Mesangial cell (primary cell): ENCODE data around the genes SYNPR, PSMD6 and PRICKLE2.

- RAMPAGE, long total RNA, result no peak
These were observed 157.4 kb upstream of the C3orf14 start for GRCh38 chr3:62161294-62161869.

- RAMPAGE, long total RNA, result no peak
These were observed 100.1 kb upstream of the C3orf14 start for GRCh38 chr3:62218618-62219168.

DNA sequence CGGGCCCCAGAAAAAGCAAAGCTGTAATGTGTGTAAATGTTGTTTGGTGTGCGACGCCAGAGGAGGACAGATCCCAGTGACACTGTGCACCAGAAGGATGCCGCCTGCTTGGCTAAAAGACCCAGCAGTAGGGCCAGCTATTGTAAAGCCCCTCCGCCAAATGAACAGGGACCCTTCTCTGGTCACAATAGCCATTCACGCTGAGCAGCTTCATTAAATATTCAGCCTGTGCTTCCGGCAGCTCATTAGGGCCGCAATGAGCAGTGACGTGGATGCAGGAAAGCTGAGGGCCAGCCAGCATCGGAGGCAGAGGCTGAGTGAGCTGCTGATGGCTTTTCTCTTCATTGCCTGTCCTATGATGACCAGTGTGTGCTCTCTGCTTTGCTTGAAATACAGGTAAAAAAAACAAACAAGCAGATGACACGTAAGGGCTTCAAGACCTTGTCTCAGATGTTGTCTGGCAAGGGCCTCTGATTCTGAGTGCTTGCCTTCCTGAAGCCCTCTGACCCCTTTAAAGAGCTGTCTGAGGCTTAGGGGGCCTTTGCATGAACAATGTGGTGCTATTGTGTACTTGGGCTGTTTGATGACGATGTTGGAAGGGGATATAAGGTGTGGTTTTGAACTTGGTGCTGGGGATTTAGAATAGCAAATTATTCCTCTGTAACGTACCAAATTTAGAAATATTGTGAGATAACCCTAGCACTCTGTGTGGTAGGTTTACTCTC, 75.9 kb upstream of the C3orf14 start:
- RAMPAGE, long total RNA, result no peak

GRCh38 chr3:62262676-62263088, 56.1 kb upstream of the C3orf14 start:
- RAMPAGE, long total RNA, result no peak

- RAMPAGE, long total RNA, result no peak
These were observed 233.8 kb upstream of the FEZF2 start for GRCh38 chr3:62607164-62607588.

- RAMPAGE, long total RNA, result no peak
These were observed 176.8 kb upstream of the CADPS start for GRCh38 chr3:63051925-63052410.

DNA sequence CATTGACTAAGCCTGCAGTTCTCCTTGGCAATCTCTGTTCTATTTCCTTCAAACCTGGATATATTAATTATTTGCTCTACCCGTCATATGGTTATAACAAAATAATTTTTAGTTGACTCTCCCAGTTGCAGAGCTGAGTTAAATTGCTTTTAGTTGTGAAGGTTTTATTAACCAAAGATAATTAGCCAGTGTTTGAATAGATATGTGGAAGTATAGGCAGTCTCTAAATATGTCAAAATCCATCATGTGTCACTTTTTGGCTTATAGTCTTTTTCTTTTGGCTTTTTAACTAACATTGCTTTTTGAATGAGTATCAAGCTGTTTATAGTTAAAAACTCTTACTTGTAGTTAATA, 118.6 kb upstream of the SYNPR start:
- RAMPAGE, long total RNA, result no peak

DNA sequence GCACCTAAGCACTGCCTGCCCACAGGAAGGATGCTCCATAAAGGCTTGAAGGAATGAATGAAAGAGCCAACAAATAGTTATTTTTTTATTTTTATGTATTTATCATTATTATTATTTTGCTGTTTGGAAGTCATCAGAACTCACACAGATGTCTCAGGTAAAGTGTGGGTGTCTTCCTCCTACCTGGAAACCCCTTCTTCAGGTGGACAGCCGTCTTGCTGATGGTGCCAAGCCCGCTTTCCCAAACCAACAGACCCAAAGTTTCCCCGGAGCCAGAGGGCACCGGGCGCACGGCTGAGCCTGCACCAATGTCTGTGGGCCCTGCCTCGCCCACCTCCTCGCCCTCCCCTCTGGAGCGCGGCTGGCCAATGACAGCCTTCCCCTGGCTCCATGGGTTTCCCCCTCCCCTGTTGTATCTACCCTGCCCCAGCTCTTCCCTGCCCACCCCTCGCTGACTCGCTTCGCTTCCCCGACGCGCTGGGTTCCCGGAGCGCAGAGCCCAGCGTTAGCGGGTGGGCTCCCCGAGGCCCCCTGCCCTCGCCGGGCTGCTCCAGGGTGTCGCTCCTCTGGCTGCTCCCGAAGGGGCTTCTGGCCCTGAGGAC, at the start of gene SYNPR:
Gene SYNPR, plus strand, starts transcription at position 444 of the 602 bp plus-strand sequence.
- RAMPAGE, long total RNA, result no peak

DNA sequence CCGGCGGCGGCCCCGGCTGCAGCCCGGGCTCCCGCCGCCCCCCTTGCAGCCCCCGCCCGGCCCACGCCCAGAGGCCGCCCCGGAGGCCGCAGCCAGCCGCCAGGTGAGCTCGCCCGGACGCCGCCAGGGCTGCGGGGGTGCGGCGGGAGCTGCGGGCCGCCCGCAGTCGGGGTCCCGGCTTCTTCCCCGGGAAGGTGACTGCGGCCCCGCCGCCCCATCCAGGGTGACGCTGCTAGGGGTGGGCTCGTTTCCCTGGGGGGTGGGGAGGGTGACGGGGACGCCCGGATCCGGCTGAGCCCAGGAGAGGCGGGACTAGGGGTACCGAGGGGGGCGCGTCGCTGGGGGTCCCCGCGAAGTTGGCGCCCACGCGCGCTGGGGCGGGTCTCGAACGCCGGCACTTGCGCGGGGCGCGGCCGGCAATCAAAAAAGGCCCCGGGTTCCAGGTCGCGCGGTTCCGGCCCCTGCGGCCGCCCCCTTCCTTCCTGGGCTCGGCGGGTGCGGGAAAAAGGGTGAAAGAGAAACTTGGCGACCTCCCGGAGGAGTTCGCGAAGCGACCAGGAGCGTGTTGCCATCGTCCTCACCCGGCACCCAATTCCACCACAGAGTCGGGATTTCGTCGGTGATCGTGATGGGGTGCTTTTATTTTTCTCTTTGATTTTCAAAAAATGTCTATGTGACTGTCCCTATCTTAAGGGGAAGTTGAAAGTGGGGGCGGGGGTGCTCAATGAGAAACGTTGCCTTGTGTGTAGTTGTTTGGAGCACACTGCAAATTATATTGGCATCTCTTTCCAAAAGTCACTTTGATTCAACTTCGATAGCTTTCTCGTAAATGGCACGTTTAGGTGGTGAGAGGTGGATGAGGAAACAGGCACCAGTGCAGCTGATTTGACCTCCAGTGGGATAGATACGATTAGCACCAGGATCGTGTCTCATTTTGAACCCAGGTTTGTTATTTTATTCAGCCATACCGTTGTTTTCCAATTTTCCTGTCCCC, 686 bp downstream of the ATXN7 start:
- RAMPAGE, long total RNA, result start-site peak on the minus strand centred at position 397 of the sequence, 8 bp wide, 59 reads; start-site peak on the minus strand centred at position 476 of the sequence, 30 bp wide, 30 reads

DNA sequence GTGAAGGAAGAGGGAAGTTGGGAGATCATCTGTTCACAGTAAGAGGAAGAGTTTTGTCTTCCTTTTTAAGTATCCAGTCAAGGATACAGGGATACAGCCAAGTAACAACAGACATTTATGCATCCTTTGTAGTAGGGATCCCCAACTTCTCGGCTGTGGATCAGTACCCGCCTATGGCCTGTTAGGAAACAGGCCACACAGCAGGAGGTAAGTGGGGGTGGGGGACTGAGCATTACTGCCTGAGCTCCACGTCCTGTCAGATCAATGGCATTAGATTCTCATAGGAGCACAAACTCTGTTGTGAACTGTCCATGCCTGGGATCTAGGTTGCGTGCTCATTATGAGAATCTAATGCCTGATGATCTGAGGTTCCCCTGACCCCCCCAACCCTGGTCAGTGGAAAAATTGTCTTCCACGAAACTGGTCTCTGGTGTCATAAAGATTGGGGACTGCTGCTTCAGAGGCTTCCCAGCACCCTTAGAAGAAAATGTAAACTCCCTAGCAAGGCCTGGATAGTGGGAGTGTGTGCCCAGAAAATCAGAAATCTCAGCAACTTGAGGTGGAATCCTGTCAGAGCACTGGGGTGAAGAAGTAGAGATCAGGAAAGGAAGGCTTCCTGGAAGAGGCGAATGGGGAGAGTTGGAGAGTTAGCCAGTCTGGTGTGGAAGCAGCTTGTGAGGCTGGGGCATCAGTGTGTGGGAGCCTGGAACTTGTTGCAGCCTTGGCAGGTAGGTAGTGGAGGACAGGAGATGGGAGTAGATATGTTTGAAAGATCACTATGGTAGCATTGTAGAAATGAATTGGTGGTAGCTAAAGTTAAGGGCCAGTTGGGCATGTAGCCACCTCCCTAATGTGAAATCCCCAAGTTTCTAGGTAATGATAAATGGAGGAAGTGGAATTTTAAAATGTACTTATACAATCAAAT, 61.8 kb downstream of the ATXN7 start:
- RAMPAGE, long total RNA, result no peak

- RAMPAGE, long total RNA, result no peak
These were observed 42.3 kb downstream of the PSMD6 start for GRCh38 chr3:63980996-63981482.

GRCh38 chr3:64022907-64023886, at the start of gene PSMD6:
PSMD6 (minus strand) TSS chr3:64023494.
- RAMPAGE, long total RNA, result start-site peak on the minus strand at chr3:64023430-64023494, 2,075 reads

DNA sequence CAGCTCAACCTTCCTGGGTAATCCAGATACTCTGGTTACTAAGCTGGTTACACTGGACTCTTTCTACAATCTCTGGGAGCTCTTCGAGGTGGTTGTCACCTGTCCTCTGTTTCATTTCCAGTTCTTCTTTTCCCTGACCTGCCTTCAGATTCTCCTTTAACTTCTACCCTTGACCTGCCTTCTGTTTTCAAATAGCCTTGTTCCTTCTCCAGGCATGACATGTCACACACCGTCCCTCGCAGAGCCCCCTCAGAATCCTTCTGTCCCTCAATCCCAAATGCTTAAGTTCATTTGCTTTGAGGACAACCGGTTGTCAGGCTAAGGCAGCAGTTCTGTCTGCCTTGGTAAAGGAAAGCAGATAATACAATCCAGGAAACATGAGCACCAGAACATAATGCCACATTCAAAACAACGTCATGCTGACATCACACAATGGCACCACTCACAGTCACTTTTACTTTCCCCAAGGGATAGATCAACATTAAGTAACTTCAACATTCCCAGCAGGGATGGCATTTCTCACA, 74.5 kb upstream of the PSMD6 start:
- RAMPAGE, long total RNA, result no peak

- RAMPAGE, long total RNA, result no peak
These were observed 63.5 kb downstream of the PRICKLE2 start for GRCh38 chr3:64161678-64162159.

GRCh38 chr3:64187541-64188157, 37.6 kb downstream of the PRICKLE2 start:
- RAMPAGE, long total RNA, result no peak

DNA sequence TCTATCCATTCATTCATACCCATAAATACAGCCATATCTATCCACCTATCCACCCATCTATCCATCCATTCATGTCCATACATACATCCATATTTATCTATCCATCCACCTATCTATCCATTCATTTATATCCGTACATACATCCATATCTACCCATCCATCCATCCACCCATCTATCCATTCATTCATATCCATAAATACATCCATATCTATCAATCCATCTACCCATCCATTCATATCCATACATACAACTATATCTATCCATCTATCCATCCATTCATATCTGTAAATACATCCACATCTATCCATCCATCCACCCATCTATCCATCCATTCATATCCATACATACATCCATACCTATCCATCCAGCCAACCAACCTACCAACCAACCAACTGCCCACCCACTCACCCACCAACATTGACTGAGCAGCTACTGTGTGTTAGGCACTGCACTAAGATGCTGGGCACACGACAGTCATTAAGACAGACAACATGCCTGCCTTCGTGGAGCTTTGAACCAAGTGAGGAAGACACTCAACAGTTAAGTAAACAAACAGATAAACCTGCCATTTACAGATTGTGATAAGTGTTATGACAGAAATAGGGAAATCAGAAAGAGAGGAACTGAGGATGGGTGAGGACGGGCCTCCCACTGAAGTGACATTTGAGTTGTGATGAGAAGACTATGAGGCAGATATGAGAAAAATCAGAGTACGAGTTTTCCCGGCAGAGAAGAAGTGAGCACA, 15.9 kb downstream of the PRICKLE2 start:
- RAMPAGE, long total RNA, result no peak

DNA sequence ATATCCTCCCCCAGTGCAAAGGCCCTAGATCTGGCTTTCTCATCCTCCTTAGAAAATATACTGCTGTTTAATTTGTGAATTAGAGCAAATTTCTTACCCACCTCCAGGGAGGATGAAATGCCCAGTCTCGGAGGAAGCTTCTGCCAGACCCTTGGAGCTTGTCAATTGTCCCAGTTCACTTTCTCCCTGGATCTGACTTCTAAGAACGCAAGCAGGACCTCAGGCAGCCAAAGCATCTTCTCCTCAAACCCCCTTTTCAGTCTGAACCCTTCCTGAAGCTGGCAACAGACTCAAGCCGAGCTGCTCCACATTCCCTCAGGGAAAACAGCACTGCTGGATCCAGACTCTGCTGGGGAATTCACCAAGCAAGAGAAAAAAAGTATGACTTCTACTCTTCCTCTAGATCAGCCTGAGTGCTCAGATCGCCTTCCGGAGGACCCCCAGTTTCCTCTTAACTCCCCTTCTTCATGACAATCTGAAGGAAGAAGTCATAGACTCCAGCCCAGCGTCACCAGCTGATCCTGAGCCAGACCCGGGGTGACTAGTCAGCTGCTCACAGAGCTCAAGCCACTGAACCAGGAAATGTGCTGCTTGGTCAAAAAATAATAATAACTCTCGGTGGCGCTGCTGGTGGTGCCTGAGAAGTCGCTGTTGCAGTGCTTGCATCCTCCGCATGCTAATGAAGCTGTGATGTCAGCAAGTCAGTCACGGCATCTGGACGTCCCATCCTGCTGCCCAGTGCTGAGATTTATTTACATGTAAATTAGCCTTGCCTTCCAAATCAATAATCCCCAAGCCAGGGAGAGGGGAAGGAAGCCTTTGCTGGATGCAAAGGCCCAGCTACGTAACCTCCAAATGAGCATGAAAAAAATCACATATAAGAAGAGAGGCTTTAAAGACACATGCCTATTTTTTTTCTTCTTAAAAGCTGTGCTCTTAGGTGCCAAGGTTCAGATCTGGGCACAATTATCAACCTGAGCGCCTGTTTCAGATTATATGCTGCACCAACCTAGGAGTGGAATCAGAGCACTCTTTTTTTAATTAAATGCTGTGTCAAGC, at the start of gene PRICKLE2:
Gene PRICKLE2, minus strand, starts transcription at position 658 of the 1,059 bp plus-strand sequence.
- RAMPAGE, long total RNA, result no peak

DNA sequence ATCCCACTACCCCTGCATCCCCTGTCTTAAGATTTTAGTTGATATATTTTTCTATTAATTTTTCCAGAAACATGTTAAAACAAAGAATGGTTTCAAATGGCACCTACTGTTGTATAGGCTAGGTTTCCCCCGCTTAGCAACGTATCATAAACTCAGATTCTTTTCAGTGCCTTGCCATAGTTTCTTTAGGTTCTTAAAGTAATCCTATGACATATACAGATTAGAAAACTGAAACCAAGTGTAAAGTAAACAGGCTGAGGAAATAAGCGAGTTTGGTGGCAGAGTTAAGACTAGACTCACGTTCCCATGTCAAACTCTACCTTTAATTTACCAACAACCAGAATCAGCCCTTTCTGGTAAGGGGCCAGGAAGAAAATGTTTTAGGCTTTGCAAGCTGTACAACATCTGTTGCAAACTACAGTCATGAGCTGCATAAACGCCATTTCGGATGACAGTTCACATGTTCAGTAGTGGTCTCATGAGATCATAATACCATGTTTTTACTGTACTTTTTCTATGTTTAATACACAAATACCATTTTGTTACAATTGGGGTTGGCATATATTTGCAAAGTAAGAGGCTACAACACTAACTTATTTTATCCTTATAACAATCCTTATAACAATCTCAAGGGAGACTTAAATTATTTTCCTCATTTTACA, 128.0 kb upstream of the PRICKLE2 start:
- RAMPAGE, long total RNA, result no peak

- RAMPAGE, long total RNA, result no peak
These were observed 219.8 kb upstream of the PRICKLE2 start for GRCh38 chr3:64444581-64445976.

- RAMPAGE, long total RNA, result no peak
These were observed 124.0 kb downstream of the ADAMTS9 start for GRCh38 chr3:64563530-64564560.